Right cardiac atrium (tissue), 1 donor: Measurements from ENCODE around the genes RALGDS, SURF1 and STKLD1.

GRCh38 chr9:132769947-132770862 lies 99.9 kb downstream of the GTF3C4 start:
- PRO-cap: bidirectional peak, plus-strand start at chr9:132770348, minus-strand start at chr9:132770238; bidirectional peak, plus-strand start at chr9:132770617, minus-strand start at chr9:132770543

- PRO-cap: no peak
Observed at GRCh38 chr9:132806954-132807587, 71.0 kb downstream of the AK8 start.

GRCh38 chr9:132873276-132873780 lies 4.8 kb downstream of the AK8 start:
- PRO-cap: no peak

- PRO-cap: no peak
Observed at GRCh38 chr9:133027125-133027568, 3.6 kb upstream of the GTF3C5 start.

GRCh38 chr9:133029512-133030560 lies 961 bp upstream of the GTF3C5 start:
- PRO-cap: bidirectional peak, plus-strand start at chr9:133030713, minus-strand start at chr9:133030456

DNA sequence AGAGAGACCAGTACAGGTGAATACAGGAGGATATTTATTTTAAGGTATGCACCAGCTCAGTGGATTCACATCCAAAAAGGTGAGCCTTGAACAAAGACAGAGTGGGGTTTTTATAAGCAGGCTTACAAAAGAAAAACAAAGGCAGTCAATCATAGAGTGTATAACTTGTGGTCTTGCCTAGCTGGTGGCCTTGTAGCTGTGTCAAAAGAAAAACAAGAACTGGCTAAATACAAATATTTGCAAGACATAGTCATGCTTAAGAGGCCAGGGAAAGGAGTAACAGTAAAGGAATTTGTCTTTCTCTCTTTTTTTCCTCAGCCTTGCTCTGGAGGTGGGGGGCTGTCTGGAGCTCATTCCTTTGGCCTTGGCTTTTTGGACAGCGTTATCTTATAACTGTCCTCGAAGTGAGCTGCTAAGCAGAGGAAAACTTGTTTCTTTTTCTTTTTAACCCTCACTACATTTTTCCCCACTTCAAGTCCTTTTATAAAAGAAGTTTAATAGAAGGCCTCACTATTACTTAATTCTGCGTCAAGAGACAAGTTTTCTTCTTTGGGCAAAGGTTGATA lies 14.1 kb downstream of the CEL start:
- PRO-cap: no peak

DNA sequence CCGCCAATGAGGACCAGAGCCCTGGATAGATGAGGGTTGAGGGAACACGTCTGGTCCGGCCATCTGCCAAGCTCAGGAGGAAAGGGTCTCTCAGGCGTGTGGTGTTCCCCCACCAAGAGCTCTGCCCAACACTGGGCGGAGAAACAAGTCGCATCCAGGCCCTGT lies 1.5 kb downstream of the RALGDS start:
- PRO-cap: no peak

GRCh38 chr9:133120845-133121380 lies at the start of gene RALGDS:
Gene RALGDS (minus strand): TSS chr9:133121240.
- PRO-cap: bidirectional peak, plus-strand start at chr9:133121427, minus-strand start at chr9:133121240

- PRO-cap: no peak
Observed at GRCh38 chr9:133122978-133123817, 2.2 kb upstream of the RALGDS start.

- PRO-cap: bidirectional peak, plus-strand start at chr9:133148927, minus-strand start at chr9:133148885; bidirectional peak, plus-strand start at chr9:133149488, minus-strand start at chr9:133149239
Observed at GRCh38 chr9:133148707-133149865, 14.6 kb downstream of the GBGT1 start.

- PRO-cap: no peak
Observed at GRCh38 chr9:133154915-133155667, 8.6 kb downstream of the GBGT1 start.

DNA sequence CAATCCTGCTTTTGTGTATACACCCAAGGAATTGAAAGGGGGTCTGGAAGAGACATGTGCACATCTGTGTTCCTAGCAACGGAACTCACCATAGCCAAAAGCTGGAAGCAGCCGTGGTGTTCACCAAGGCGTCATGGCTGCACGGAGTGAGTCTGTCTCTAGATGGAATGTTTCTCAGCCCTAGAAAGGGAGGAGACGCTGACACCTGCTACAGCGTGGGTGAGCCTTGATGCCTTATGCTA lies 59.5 kb downstream of the SURF6 start:
- PRO-cap: no peak

DNA sequence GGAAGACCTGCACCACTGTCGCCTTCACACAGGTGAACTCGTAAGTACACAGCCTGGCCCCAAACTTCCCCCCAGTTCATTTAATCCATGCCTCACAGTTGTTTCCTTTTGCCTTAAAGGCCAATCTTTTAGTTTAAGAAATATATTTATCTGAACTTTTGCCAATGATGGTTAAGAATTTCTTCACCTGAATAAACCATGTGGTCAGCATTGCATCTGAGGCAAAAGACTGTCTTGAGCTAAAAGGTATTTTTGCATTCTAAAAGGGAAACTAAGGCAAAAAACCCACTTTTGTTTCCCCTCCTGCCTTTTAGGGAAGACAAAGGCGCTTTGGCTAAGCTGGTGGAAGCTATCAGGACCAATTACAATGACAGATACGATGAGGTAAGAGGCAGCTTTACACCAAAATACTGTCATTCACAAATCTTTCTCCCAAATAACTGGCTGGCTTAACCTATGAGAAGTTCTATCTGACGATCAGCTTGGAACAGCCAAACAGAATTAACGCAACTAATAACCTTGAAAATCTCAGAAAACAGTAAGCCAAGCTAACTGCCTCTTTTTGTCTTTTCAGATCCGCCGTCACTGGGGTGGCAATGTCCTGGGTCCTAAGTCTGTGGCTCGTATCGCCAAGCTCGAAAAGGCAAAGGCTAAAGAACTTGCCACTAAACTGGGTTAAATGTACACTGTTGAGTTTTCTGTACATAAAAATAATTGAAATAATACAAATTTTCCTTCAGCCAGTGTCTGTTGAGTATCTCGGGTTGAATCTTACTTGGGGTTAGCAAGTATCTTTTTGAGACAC lies 2.9 kb downstream of the RPL7A start:
- PRO-cap: no peak

DNA sequence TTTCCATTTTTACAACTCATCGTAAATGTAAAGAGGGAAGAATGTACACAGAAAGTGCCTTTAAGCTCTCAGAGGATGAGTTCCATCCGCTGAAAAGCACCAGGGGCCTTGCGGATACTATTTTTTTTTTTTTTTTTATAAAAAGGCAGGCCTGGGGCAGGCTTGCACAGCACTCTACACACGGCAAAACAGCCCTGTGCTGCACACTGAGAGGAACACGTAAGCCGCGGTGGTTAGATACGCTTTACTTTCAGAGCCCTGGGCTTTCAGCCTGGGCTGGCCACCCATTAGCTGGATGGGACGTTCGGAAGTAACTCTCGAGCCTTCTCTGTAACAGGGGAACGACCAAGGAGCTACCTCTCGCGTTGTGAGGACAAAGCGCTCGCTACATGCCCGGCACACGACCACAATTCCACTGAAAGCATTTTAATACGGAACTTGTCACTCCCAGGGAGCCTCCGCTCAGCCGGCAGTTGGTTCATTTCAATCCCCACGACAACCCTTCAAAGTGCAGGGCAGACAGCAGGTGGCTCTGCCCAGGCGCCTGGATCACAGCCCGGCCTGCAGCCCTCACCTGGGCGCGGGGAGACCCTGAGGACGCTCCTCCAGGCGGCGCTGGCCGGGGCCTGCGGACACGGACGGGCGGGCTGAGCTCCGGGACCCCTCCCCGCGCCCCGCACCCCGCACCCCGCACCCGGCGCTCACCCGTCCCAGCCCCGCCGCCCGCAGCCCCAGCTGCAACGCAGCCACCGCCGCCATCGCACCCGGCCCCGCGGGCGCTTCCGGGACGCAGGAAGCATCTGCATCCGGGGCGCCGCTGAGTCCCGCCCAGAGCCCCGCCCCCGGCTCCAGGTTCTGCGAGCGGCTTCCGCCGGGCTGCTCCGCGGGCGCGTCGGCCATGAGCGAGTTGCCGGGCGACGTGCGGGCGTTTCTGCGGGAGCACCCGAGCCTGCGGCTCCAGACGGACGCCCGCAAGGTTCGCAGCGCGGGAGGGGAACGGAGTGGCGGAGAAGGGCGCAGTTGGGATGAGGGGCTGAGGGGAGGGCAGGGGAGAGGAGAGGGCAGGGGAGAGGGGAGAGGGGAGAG lies at the start of gene SURF1:
TSS of gene SURF1 (minus strand) at position 793 of the 1,086 bp plus-strand sequence.
- PRO-cap: bidirectional peak, plus-strand start at position 899 of the sequence, minus-strand start at position 774 of the sequence

GRCh38 chr9:133360504-133361243 lies 4.3 kb downstream of the SURF2 start:
- PRO-cap: no peak

DNA sequence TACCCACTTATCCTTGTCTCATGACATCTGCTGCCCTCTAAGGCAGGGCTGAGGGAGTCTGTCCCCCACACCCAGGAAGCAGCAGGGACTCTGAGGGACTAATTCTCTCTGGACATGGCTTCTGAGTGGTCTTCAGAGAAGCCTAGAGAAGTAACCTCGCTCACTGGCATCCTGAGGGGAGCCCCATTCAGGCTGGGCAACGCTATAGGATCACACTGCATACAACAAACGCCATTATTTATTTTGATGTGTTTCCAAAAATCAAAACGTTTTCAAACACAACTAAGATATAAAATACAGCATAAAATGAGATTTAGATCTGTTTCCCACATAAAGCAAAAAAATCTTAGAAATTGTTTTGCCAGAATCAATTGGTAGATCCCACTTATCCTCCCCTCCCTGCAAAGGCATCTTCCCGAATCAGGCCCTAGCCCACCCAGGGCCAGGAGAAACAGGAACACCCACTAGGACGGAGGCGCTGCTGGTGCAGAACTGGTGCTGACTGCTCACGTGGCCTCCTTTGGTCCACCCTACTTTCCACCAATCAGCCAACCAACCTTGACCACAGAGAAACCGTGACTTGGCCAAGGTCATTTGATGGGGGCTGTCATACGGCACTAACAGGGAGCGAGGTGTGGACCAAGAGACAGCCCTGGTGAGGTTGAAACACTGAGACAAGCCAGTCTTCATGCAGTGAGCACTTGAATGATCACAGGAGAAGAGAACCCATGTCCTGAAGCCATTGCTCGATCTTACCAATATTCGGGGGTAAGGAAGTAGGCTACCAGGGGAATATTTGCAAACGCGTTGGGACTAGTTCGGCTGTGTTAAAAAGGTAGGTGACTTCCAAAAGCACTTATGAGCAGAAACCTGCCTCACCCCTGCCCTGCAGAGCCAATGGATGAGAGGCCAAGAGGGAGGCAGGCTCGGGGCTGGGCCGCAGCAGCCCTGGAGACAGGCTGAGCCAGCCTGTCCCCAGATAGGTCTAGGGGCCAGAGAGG lies 5.2 kb downstream of the SURF2 start:
- PRO-cap: no peak

- PRO-cap: no peak
Observed at GRCh38 chr9:133368248-133369214, 7.3 kb downstream of the SURF4 start.

GRCh38 chr9:133369857-133370303 lies 6.0 kb downstream of the SURF4 start:
- PRO-cap: no peak

DNA sequence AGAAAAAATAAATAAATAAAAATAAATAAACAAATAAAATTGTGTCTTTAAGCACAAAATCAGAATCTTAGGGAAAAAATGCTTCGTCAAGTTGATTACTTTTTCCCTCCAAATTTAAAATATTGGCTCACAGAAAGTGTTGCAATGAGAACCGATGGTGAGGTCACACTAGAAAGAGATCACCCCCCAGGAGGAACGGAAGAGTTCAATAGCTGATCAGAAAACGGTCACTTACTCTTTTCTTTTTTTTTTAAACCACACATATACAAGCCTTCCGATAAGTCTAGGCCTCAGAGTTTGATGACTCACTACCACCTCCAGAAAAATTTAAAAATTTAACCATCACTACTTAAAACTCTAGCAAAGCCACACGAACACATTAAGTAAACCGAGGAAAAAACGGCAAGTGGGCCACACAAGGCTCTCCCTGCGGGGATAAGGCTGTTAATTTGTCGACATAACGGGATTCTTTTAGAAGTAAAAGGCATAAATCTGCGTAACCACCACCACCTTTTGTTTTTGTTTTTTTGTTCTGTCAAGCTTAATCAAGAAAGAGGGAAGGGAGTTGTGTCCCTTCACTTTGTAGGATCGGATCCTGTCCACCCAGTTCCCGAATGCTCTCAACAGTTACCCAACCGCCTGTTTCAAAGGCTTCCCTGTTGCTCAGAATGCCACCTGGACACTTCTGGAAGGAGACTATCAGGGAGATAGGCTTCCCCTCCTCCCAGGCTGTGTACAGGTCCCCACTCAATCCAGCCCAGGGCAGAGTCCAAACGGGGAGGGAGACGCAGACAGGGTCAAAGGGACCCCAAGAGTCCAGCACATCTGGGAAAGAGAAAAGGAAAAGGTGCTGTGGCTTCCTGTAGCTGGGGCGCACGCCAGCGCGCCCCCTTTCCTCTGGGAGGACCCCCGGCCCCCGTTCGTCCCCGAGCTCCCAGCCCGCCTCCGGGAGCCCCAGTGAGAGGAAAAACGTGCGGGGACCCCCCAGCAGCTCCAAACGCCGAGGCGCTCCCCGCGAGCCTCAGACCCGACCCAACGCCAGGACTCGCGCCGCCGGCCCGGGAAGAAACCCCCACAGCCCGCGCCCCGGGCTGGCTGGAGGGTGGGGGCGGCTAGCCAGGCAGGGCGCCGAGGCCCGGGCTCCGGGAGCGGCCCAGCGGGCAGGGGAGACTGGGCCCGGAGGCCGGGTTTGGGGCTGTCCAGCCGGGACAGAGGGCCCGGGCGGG lies 883 bp downstream of the SURF4 start:
- PRO-cap: no peak

DNA sequence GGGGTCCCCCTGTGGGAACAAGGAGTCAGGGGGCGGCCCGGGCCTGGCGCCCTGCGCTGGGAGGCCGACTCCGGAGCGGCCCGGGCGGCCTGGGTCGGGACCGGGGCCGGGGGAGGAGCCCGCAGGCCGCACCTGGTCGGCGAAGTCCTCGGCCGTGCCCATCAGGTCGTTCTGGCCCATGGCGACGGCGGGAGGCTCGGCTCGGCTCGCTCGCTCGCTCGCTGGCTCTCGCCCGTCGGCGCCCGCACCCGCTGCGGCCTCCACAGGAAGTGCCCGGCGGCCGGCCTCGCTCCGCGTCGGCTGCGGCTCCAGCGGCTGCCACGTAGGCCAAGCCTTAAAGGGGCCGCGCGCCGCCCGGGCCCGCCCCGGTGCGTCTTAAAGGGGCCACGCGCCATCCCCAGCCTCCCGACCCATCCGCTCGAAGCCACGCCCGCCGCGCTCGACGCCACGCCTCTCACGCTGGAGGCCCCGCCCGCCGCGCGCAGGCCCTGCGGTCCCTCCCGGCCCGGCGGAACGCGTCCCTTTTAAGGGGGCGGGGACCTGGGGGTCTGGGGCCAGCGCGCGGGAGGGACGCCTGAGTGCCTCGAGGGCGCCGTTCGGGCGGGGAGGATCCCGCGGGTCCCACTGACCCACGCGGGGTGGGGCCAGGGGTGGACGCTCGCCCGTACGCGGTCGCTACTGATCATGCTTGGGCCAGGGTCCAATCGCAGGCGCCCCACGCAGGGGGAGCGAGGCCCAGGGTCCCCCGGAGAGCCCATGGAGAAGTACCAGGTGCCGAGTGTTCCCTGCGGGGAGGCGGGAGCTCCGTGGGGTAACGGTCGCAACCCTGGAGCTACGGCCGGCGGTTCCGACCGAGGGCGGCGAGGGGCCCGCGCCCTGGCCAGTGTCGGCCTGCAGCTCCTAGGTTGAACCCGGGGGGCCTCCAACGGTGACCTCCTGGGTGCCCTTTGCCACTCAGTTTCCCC lies at the start of gene STKLD1:
TSS of gene STKLD1 (plus strand) at position 577 of the 965 bp plus-strand sequence.
- PRO-cap: bidirectional peak, plus-strand start at position 577 of the sequence, minus-strand start at position 264 of the sequence